Epidermal melanocyte (primary cell): ENCODE results near the gene SERPINB12.

GRCh38 chr18:63062416-63062653, 257.2 kb downstream of the BCL2 start:
- RRBS = no CpG with 5 or more reads among the region's 4 CpGs

DNA sequence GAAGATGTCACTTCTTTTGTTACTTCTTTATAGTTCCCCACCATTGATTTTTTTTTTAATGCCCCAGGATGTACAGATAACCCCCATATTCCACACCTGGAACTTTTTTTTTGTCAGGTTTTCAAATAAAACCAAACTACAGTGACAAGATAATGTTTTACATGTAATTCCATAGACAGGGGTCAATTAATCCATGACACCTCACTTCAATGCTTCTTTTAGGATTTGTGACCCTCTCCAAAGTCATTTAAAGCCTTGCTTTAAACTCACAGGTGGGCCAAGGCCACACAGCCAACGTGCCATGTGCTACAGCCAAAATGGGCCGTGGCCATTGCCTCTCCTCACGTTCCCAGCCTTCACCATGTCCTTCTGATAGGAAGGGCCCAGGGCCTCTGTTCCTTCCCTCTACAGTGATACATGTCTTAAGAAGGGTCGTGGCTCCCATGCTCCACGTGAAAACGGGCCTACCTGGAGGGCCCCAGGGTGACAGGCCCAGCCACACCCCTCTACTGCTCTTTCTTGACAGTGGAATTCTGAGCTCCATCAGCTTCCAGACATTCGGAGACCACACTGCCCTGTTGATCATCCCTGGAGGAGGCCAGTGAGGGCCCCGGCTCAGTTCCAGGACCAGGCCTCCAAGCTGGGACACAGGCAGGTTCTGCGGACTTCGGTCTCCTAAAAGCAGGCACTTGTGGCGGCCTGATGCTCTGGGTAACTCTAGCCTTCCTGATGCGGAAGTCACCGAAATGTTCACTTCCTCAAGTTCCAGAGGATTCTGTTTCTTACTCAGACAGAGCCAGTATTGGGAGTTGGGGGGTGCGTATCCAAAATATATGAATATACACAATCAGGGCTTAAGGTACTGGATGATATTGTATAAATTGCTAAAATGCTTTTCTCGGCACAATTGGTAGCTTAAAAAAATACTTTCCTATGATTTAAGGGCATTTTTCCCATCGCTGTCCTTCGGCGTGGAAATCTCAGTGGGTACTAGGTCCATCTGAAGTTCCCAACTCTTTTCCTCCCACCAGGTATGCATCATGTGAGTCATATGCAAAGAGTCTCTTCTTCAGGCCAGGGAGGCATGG, 192.2 kb downstream of the BCL2 start:
- RRBS = no CpG with 5 or more reads among the region's 18 CpGs

GRCh38 chr18:63206718-63207579, 112.6 kb downstream of the BCL2 start:
- RRBS = 72% methylated on average over 4 of the region's 21 CpGs

DNA sequence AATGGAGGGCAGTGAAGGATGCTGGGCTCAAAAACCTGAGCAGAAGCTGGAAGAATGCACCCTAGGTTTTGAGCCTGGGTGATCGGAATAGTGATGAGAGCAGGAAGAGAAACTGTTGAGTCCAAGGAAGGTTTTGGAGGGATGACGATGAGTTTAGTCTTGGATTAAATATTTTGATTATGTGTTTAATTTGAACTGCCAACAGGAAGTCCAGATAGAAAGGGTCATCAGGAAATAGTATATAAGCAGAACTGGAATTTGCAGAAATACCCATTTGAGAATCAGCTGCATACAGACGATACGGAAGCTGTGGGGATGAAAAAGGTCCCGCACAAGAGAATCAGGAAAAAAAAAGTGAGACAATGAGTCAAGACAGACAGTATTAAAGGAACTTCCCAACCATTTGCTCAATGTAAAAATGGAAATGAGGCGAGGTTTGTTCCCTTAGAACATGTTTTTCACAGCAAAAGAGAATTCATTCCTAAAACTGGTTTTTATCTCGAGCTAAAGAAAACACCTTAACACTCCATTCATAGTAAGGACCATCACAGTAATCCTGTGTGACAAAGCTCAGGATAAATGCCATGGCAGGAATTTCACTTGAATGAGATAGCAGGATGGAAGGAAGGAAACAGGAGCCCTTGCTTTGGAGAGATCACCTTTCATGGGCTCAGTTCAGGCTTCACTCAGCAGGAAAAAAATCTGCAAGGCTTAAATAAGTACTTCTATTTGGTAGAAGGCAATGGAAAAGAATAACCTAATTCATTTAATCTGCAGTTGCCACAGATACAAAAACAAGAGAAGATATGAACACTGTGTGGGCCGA, 29.3 kb downstream of the BCL2 start:
- RRBS = no CpG with 5 or more reads among the region's 8 CpGs

GRCh38 chr18:63316728-63317563, 2.6 kb downstream of the BCL2 start:
- RRBS = no CpG with 5 or more reads among the region's 5 CpGs

- RRBS = no CpG with 5 or more reads among the region's 5 CpGs
These were observed 4.3 kb upstream of the SERPINB5 start for GRCh38 chr18:63472422-63472834.

DNA sequence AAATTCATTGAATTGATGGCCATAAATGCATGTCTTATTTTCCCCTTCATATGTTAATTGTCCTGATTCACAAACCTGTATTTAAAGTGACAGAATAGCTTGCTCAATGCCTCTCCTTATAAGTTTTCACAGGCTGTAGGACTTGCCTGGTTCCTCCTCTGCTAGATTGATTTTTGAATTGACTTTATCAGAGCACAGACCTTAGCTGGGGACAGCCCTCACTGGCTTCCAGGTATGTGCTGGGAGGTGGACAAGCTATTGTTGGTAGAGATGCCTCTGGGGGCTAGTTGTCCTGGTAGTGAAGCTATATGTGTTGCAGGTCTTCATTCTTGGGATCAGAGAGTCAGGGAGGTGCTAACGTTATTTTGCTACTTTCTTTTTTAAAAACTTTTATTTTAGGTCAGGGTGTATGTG, at the start of gene SERPINB12:
TSS of gene SERPINB12 (plus strand) at position 109 of the 414 bp plus-strand sequence.
- RRBS = no CpG with 5 or more reads among the region's 1 CpG

- RRBS = no CpG with 5 or more reads among the region's 6 CpGs
These were observed 9.8 kb downstream of the SERPINB8 start for GRCh38 chr18:63979669-63980158.

GRCh38 chr18:65605445-65605949, 145.3 kb upstream of the CDH7 start:
- RRBS = no CpG with 5 or more reads among the region's 23 CpGs

- RRBS = no CpG with 5 or more reads among the region's 4 CpGs
These were observed 36.6 kb upstream of the CDH19 start for GRCh38 chr18:66640524-66640795.

GRCh38 chr18:68054529-68054985, 538.0 kb upstream of the DSEL start:
- RRBS = no CpG with 5 or more reads among the region's 1 CpG

DNA sequence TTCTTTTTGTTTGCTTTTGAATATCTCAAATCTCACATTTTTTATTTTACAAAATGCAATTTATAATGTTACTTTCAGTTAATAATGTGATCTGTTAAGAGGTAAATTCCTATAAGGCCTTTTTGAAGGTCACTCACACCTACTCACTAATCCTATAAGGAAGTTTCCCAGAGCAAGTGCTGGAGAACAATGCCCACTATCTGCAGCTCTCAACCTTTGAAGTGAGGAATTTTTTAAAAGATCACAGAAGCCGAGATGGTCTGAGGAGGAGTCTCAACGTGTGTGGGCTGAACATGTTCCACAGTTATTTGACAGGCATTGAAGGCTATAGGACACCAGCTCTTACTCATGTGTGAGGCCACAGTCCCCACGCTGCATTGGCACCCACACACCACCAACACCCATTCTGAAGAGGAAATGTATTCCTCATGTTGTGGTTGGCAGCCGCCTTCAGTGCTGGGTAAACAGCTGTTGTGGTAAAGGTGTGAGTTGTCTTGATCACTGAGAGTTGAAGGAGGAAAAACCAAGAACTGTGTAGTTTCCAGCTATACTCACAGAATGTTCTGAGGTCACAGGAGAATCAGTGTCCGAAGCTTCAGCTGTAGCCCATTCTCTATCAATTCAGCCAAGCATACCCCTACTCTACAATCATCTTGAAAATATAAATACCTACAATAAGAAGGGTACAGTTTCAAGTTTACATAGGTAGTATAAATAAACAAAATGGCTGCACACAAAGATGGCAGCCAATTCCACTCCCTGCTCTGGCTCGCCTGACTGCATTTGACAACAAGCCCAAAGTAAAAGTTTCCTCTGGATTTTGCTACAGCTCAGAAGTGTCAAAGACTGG, 12.3 kb downstream of the CD226 start:
- RRBS = no CpG with 5 or more reads among the region's 6 CpGs

DNA sequence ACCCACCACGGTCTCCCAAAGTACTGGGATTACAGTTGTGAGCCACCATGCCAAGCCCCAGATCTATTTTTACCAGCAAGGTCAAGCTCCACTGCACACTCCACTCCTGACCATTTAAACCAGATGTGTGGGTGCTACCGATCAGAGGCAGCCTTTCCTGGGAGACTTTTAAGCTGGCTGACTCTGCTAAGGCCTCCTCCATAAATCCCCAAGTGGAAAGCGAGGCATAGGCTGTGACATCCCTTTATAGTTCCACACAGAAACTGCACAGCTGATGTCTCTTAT, 67.6 kb upstream of the CD226 start:
- RRBS = no CpG with 5 or more reads among the region's 3 CpGs

GRCh38 chr18:70285410-70285793, 3.4 kb upstream of the SOCS6 start:
- RRBS = no CpG with 5 or more reads among the region's 1 CpG

DNA sequence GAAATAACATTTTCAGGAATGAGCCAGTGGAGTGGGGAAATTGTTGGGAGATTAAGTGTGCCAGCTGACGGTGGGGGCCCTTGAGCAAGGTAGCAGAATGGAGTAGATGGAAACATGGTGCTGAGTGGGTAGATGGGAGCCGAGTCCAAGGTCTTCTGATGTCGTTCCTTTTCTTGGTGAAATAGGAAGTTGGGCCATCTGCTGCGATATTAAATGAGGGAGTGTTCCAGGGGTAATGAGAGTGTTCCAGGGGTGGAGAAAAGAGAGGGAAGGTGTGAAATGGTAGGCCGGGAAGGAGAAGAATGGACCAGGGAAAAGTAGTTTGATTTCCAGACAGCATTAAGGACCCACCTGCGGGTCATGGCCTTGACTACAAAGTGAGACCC, 13.2 kb downstream of the SOCS6 start:
- RRBS = no CpG with 5 or more reads among the region's 6 CpGs

GRCh38 chr18:70333744-70334342, 45.0 kb downstream of the SOCS6 start:
- RRBS = no CpG with 5 or more reads among the region's 2 CpGs

DNA sequence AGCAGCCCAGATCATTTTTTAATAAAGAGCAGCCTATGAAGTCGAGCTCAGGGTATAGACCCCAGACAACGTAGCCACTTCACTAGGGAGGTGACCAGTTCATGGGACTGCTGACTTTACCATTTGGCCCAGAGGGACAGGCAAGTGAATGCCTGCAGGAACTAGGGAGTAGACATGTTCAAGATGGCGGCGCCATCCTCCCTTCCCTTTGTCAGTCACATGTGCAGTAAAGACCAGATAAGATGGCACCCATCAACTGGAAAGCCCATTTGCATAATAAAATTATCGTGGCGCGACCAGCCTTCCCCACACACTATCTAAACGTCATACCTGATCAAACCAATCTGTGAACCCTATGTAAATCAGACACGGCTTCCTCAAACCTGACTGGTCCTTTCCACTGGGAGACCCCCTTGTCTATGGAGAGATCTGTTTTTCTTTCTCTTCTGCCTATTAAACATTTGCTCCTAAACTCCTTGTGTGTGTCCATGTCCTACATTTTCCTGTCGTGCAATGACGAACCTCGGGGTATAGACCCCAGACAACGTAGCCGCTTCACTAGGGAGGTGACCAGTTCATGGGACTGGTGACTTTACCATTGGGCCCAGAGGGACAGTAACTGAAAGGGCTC, 87.2 kb downstream of the SOCS6 start:
- RRBS = no CpG with 5 or more reads among the region's 14 CpGs

- RRBS = no CpG with 5 or more reads among the region's 4 CpGs
These were observed 383.3 kb downstream of the SOCS6 start for GRCh38 chr18:70672187-70672440.

GRCh38 chr18:72772267-72772590, 95.6 kb downstream of the NETO1 start:
- RRBS = no CpG with 5 or more reads among the region's 2 CpGs